Lung (tissue), 4 donors: ENCODE measurements around the gene SLC38A6.

GRCh38 chr14:60244998-60245529 lies 4.0 kb upstream of the PPM1A start:
- PRO-cap, result no peak
- RAMPAGE, long total RNA, result no peak
- RRBS, result no CpG with 5 or more reads among the region's 4 CpGs

- PRO-cap, result unidirectional peak, plus-strand start at chr14:60248199
- RAMPAGE, long total RNA, result no peak
- RRBS, result no CpG with 5 or more reads among the region's 12 CpGs
These were observed 1.2 kb upstream of the PPM1A start for GRCh38 chr14:60247794-60248275.

DNA sequence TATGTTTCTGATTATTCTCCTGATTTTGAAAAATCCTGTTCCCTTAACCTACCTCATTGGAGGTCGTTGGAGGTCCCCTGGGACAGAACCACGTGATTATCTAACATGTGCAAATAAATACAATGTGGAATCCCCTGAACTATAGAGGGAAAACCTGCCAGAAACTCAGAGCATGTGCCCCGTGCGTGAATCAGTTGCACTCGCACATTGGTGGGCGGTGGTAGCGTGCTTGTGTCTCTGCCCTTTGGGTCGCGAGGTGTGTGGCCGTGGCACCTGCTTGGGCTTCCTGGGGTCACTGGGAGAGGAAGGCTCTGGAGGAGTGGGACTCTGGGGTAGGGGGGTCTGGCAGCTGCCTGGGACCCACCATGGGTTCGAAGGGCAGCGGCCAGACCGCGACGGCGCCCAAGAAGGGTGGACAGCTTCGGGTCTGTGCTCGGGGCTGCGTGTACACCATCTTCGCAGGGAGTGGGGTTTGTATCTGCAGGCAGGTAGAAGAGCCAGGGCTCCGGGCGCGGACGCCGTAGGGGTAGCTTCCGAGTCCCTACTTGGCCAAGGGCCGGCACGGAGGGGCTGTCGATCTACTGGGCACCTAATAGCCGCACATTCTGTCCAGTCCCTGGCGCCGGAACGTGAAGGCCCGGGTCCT lies 622 bp upstream of the PPM1A start:
- PRO-cap, result no peak
- RAMPAGE, long total RNA, result no peak
- RRBS, result under 1% methylated on average over 12 of the region's 34 CpGs

DNA sequence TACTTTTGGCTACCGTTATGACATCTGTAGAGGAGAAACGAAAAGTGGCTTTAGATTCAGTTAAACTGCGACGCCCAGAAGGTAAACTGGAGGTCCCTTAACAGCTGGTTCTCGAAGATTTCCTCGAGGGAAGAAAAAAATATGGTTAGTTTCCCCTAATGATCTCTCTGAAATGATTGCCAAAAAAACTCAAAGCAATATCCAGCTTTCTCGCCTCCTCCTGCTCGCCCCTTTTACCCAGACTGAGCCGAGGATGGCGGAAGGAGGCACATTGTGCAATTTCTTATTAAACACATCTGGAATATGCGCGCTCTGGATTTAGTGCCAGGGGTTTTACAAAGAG lies 5.8 kb downstream of the SIX1 start:
- PRO-cap, result no peak
- RAMPAGE, long total RNA, result no peak
- RRBS, result no CpG with 5 or more reads among the region's 12 CpGs

- PRO-cap, result no peak
- RAMPAGE, long total RNA, result no peak
- RRBS, result 2% methylated on average over 20 of the region's 99 CpGs
These were observed 928 bp downstream of the SIX4 start for GRCh38 chr14:60722872-60723974.

DNA sequence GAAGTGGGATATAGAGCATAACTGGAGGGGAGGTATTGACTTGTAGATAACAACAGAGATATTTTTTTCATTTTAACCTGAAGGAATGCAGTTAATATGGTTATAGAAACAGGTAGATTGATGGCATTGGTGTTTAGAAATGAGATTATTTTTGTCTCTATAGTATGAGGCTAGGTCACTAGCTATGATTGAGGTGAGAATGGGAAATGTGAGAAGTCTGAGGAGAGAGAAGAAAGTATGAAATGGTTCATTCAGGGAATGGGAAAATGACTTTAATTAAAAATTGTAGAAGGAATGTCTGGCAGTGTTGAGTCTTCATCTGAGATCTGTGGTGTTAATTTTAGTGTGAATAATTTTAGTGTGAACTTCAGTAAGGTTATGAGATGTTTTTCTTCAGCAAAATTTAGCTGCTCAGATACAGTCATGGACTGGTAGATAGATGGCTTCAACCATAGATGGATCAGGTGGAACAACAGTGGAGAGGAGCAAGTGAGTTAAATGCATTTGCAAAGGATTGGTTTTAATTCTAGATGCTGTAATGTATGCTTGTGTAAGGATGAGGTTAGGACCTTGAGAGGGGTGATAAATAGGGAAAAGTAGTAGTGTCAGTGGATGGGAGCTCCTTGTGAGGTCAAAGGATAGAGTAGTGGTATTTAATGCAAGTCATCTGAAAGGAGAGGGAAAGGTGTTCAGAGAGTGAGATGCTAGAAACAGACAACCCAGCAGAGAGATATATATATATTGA lies 41.2 kb downstream of the MNAT1 start:
- PRO-cap, result no peak
- RAMPAGE, long total RNA, result no peak

- PRO-cap, result no peak
- RAMPAGE, long total RNA, result no peak
- RRBS, result no CpG with 5 or more reads among the region's 8 CpGs
These were observed 309 bp downstream of the TRMT5 start for GRCh38 chr14:60980646-60980893.

DNA sequence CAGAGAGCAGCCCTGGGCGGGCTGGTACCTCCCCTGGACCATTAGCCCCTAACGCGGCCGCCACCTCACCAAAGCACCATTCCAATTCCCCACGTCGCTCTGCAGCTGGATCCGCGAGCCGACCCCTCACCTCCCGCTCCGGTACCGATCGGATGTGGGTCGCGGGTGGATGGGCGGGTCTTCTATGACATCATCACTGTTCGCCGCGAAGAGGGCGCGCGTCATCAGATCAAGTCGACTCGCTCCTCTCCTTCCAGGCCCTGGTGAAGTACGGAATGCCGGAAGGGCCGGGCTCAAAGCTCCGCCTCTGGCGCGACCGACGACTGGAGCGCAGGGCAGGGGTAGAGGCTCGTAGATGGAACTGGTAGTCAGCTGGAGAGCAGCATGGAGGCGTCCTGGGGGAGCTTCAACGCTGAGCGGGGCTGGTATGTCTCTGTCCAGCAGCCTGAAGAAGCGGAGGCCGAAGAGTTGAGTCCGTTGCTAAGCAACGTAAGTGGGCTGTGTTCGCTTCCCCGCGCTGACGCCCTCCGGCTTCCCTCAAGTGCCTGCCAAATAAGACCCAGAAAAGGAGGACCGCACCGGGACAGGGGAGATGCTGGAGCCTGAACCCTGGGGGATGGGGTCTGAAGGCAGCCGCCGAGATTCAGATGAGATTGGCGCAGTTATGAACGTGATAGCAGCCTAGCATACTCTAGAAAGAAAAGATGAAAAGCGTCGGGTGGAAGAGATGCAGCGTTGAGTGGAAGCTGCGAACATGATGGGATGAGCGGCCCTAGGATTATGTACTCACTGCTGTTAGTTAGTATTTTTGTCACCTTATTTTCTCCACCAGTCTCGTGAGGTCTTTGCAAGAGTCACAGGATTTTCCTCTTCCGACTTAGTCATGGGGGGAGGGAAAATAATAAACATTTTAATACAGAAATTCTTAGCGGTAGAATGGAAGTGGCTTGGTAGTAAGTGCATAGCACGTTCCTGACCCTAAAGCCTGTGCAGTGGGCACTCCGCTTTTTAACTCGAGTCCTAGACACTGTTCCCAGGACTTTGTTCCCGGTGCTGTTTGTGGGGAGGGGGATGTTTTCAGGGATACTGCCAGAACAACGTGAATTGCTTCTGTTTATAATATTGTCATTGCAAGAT lies at the start of gene SLC38A6:
SLC38A6 (plus strand) TSS at position 352 of the 1,137 bp plus-strand sequence.
- PRO-cap, result bidirectional peak, plus-strand start at position 355 of the sequence, minus-strand start at position 156 of the sequence
- RAMPAGE, long total RNA, result start-site peak on the minus strand centred at position 161 of the sequence, 54 bp wide, 1,226 and 70 reads in 2 replicates
- RRBS, result no CpG with 5 or more reads among the region's 65 CpGs

GRCh38 chr14:61080312-61081151 lies 99.5 kb downstream of the SLC38A6 start:
- PRO-cap, result no peak
- RAMPAGE, long total RNA, result no peak
- RRBS, result 70% methylated on average over 3 of the region's 12 CpGs

- PRO-cap, result no peak
- RAMPAGE, long total RNA, result no peak
- RRBS, result no CpG with 5 or more reads among the region's 10 CpGs
These were observed 145.0 kb downstream of the SLC38A6 start for GRCh38 chr14:61125930-61126600.

DNA sequence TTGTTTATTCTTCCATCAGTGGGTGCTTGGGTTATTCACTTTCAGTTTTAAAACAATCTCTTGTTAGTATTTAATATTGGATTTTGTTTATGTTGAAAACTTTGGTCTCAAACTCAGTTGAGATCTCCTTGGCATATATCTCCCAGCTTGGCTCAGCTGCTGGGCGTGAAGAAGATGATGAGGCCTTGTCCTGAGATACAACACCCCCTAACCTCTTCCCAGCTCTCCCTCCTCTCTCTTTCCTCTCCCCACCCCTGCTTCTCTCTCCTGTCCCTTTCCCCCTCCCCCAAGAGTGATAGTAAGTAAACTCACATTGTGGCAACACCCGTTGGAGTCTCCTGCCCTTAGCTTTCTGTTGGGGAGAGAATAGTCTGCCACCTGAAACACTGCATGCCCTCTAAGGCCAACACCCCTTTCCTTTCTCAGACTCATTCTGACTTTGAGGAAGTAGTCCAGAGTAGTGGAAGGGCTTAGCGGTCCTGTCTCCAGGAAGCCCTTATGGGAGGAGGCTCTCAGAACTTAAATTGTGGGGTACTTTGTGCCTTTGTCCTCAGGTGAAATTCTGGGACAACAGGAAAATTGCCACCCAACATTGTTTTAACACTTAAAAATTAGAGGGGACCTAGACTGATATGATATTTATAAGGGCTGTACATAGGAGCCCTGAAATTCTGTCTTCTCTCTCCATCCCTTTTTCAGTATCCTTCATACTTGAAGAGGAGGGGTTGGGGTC lies 95.2 kb downstream of the PRKCH start:
- PRO-cap, result no peak
- RAMPAGE, long total RNA, result no peak
- RRBS, result no CpG with 5 or more reads among the region's 3 CpGs

DNA sequence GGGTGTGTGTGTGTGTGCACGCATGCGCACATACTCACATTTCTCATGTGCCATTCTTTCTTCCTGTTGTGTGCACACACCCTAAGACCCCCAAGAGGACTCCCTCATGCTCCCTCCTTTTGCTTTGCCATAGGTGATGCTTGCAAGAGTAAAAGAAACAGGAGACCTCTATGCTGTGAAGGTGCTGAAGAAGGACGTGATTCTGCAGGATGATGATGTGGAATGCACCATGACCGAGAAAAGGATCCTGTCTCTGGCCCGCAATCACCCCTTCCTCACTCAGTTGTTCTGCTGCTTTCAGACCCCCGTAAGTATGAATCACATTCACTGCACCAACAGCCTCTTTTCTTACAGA lies 136.0 kb downstream of the PRKCH start:
- PRO-cap, result no peak
- RAMPAGE, long total RNA, result no peak
- RRBS, result no CpG with 5 or more reads among the region's 6 CpGs

DNA sequence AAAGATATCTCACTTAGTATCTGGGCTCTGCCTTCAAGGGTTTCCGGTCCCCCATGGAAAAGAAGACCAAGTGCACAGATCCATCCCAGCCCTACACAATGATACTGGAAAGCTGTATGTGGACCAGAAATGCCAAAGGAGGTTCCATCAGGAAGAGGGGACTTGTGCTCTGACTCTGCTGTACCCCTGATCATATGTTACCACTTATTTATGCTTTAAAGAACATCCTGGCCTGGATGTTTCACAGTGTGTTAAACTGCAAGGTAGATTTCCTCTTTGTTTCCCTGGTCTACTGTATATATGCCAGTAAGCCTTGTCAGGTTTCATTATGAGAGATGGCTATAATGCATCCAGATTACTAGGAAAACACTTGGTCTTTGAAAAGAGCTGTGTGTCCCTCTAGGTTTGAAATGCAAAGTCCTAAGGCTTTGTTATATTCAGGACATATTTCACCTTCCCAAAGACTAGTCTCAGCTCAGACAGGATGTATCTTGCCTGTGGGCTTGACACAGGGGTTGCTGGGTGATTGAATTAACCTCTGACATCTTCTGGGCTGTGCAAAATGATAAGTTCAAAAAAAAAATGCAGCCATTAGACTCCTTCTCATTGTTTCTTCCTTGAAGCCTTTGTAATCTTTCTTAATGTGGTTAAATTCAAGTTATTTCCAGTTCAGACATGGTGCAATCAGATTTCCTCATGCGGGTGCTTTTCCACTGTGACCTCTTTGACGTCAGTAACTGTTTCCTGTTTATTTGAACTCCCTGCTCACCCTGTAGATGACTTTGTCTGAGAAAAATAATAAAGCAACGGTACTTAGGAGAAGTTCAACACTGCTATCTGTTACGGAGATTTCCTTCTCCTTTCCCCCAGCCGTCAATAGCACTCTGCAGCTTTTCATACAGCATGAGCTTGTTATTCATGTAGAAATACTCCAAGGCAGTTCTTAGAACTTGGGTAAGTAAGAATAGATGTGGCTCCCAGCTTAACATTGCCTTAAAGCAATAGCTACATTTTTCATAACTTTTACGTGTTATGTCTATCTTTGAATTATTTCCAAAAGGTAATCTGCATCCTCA lies 155.3 kb downstream of the PRKCH start:
- PRO-cap, result no peak
- RAMPAGE, long total RNA, result no peak
- RRBS, result no CpG with 5 or more reads among the region's 7 CpGs

DNA sequence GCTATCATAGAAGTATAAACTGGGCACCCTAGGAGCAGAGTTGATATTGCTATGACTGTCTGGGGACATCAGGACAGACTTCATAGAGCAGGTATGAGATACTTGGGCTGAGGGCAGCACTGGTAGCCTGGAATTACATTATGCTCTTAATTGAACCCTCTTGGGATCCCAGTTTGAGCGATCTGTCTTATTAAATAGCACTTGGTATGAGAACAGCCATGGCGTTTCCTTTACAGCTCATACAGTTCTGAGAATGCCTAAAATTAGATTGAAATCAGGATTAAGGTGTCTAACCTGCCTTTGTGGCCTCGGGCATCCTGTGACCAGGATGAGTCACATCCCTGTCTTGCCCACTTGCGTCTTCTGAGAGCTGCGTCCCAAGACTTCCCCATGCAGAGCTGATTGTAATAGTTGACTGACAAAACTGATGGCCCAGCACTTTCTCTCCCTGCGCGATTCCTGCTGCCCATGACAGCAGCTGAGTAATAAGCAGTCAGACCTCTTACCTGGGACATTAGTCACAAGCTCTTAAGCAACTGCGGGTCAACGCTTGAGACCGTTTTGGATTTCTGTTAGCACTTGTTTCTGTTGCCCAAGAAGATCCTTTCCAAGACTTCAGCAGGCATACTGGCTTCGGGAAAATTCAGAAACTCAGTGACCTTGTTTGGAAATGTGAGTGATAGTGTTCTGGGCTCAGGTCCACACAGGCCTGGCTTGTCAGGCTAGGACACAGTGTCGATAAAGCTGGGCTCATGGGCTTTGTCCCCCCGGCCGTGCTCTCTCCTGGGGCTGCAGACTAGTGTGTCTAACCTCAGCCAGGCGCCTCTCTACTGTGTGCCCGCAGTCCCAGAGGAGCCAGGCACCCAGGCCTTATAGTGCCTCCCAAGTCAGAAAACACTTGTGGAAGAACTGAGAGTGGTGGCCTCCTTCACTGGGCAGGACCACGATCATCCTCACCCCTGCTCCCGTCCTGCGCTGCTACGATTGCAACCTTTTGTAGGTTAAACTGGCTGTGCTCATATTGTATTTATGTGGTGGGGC lies 169.9 kb upstream of the HIF1A start:
- PRO-cap, result no peak
- RAMPAGE, long total RNA, result no peak
- RRBS, result no CpG with 5 or more reads among the region's 20 CpGs

DNA sequence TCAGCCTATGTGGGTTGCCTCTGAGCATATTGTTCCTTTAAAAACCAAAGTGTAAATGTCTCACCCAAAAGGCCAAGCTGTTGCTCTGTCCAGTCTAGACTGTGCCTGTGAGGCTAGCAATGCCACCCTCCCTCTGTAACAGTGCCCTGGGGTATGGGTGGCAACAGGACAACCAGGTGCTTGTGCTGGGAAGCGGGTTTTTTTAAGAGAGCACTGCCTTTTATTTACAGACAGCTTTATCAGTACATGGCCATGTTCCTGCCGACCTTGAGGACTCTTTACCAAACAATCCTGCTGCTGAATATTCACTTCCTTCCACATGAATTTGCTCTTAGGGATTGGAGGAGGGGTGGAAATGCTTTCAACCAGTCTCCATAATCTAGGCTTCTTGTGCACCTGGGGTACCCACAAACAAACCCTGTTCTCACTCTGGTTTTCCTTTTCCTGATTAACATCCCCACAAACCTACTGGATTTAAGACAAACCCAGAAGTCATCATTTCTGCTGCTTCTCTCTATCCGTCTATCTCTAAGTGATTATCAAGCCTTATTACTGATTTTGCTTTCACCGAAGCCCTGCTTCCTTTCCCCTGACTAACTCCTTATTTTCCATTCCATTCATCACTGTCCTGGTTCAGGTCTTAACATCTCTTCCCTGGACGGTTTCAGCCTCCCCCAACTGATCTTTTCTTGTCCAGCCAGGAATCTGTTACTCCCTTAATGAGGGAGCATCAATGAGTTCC lies 168.2 kb upstream of the HIF1A start:
- PRO-cap, result no peak
- RAMPAGE, long total RNA, result no peak
- RRBS, result no CpG with 5 or more reads among the region's 5 CpGs

GRCh38 chr14:61527641-61528170 lies 167.6 kb upstream of the HIF1A start:
- PRO-cap, result no peak
- RAMPAGE, long total RNA, result no peak
- RRBS, result no CpG with 5 or more reads among the region's 7 CpGs

GRCh38 chr14:61549543-61549892 lies 145.8 kb upstream of the HIF1A start:
- PRO-cap, result no peak
- RAMPAGE, long total RNA, result no peak
- RRBS, result no CpG with 5 or more reads among the region's 3 CpGs

- PRO-cap, result no peak
- RAMPAGE, long total RNA, result no peak
- RRBS, result no CpG with 5 or more reads among the region's 2 CpGs
These were observed 32.7 kb upstream of the HIF1A start for GRCh38 chr14:61662685-61662998.

- PRO-cap, result no peak
- RAMPAGE, long total RNA, result no peak
- RRBS, result no CpG with 5 or more reads among the region's 9 CpGs
These were observed 18.2 kb upstream of the SNAPC1 start for GRCh38 chr14:61743768-61744707.

- PRO-cap, result bidirectional peak, plus-strand start at chr14:61751194, minus-strand start at chr14:61751037
- RAMPAGE, long total RNA, result no peak
- RRBS, result 1% methylated on average over 15 of the region's 57 CpGs
These were observed 11.1 kb upstream of the SNAPC1 start for GRCh38 chr14:61750875-61751851.